ENCODE measurements around a stretch of chr3.

DNA sequence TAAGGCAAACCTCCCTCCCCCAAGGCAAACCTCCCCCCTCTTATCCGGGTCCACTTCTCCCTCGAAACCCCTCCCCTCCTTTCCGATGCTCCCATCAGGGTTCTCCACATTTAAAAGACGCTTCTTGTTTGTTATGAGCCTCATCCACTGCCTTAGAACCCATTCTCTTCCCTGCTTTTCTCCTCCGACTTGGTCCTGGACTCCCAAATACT lies 688 bp downstream of the EAF1 start:
- CAGE, long polyA plus RNA: no peak
- RRBS: no CpG with 5 or more reads among the region's 5 CpGs

DNA sequence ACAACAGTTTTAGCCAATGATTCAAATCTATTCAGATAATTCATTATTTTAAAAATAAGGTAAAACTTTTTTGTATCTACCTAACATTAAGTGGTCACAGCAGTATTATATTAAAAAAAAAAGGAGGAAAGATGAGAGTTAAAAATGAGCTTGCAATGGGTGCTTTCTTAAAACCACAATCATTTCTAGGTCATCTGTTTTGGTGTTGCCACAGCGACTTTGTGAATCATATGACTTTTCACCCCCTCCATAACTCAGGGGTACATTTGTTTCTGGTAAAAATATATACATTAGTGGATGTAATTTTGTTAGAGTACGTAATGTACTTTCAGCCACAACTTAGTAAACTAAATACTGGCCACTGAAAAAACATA lies 3.6 kb downstream of the ANKRD28 start:
- CAGE, long polyA plus RNA: no peak
- RRBS: no CpG with 5 or more reads among the region's 2 CpGs

- CAGE, long polyA plus RNA: no peak
- RRBS: no CpG with 5 or more reads among the region's 3 CpGs
Measured at GRCh38 chr3:15795677-15796280, 2.0 kb downstream of the ANKRD28 start.

DNA sequence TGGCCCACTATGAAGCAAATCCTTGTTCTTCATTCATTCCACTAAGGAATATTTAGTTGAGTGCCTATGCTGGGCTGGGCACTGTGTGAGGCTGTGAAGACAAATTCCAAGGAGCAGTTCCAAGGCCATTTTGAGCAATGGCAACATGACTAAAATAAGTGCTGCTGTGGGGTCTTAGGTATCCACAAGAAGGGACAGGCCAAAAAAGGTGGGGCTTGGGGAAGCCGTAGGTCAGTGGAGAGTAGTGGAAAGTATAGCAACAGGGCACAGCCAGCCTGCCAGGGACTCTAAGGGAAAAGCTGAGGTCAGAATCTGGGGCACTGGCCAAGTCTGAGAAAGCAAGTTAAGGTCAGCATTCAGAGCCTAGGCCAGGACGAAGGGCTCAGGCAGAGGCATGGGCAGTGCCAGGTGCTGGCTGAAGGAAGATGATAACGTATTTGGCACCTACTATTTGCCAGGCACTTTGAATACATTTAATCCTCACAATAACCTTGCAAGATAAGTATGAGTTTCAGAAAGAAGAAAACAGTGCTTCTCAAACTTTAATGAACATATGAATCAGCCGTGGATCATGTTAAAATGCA lies 106.0 kb upstream of the ANKRD28 start:
- CAGE, long polyA plus RNA: no peak
- RRBS: no CpG with 5 or more reads among the region's 4 CpGs

DNA sequence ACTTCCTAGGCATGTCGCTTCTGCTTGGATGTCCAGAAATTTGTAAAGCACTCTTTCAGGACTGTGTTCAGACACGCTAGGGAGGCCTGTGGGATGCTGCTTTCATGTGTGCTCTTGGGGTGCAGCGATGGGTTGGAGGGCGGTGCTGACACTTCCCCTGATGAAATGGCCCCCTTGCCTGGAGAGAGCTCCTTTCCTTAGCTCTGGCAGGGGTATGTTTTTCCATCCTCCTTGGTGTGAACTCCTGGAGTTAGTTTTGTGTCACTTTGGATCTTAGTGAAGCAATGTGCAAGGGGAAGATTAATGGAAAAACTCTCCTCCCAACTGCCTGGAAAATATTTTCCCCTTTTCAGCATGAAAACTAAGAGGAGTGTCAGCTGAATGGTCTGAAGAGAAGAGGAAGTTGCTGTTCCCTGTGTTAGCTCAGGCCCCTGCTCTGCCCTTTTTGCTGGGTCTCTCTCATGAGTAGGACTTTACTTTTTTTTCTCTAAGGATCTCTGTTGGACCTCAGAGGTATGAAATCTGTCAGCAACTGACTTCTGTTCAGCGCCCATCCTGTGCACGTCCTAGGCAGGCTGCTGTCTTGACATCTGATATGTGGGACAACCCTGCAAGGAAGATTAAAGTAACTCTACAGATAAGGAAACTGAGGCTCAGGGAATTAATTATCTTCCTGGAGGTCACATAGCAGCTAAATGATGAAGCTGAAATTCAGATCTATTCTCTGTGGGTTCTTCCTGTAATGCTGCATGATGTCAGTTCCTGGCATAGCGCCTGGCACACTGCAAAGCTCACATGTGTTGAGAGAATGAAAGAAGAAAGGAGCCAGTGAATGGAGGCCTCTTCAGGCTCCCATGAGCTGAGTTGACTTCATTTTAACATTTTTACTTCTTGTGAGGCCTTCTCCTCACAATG lies 109.8 kb upstream of the GALNT15 start:
- CAGE, long polyA plus RNA: no peak
- RRBS: no CpG with 5 or more reads among the region's 7 CpGs

DNA sequence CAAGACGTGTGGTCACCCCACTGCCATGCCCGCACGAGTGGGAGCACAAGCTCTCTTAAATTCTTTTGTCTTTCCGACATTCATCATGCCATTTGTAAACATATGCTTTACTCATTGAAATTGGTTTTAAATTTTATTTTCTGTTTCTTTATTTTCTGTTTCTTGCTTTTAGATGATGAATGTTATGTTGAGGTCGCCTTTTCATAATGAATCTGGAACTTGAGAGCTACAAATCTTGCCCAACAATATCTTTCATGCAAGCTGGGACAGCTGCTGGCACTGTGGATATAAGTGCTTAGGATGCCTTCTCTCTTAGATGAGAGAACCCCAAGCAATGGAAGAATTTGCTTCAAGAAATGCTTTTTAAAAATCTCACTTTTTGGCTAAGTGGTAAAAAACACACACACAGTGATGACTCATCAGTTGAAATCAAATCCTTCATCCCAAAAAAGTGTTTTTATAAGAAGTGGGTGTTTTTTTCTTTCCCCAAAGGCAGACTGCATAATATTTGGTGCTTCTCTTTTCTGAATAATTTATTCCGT lies 38.5 kb upstream of the GALNT15 start:
- CAGE, long polyA plus RNA: no peak
- RRBS: no CpG with 5 or more reads among the region's 6 CpGs

GRCh38 chr3:16227609-16228084 lies 37.1 kb downstream of the DPH3 start:
- CAGE, long polyA plus RNA: no peak
- RRBS: no CpG with 5 or more reads among the region's 1 CpG

- CAGE, long polyA plus RNA: no peak
- RRBS: no CpG with 5 or more reads among the region's 2 CpGs
Measured at GRCh38 chr3:16228793-16229075, 36.0 kb downstream of the DPH3 start.

DNA sequence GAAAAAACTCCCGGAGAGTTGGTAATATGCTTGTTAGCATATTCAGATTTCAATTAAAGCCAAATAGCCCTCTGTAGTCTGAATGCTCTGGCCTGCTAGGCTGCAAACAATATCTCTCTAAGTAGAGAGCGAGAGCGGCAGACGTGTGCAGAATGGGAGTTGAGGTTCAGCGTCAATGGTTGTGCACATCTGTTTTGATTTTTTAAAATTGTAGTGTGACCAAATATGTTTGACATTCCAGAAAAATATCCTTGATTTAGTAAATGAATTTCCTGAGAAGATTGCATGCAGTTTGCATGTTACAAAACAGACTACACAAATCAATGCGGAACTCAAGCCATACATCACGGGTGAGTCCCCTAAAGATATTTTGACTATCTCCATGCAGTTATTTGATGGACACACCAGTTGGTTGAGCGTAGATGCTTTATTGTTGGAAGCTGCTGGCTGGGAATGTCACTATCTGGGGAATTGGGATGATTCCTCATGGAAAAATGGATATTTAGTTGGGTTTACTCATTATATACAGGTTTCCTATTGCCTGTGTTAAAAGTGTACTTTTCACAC lies 37.5 kb downstream of the OXNAD1 start:
- CAGE, long polyA plus RNA: no peak
- RRBS: no CpG with 5 or more reads among the region's 8 CpGs

- CAGE, long polyA plus RNA: no peak
- RRBS: no CpG with 5 or more reads among the region's 9 CpGs
Measured at GRCh38 chr3:16322101-16322718, 57.2 kb downstream of the OXNAD1 start.

DNA sequence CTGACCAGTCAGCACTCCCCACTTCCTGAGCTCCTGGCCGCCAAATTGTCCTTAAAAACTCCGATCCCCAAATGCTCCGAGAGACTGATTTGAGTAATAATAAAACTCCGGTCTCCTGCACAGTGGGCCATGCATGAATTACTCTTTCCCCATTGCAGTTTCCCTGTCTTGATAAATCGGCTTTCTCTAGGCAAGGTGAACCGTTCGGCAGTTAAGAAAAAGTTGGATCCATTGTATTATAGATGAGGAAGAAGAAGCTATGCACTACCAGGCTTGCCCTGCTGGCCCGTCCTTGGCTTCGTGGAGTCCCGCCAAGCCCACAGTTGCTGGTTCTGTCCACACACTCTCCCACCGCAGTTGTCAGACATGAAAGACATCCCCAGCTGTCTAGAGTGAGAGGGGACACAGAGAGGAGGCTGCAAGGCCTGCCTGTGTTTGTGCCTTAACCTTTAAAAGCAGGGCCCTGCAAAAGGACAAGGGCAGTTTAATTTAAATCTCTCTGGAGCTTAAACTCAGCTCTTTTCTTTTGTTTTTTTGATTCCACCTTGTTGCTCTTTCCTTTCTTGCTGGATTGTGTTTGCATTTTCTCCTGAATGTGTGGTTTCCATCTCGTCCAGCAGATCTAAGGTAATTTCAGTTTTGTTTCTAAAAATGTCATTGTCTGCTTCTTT lies 47.2 kb upstream of the PLCL2 start:
- CAGE, long polyA plus RNA: no peak
- RRBS: no CpG with 5 or more reads among the region's 12 CpGs

DNA sequence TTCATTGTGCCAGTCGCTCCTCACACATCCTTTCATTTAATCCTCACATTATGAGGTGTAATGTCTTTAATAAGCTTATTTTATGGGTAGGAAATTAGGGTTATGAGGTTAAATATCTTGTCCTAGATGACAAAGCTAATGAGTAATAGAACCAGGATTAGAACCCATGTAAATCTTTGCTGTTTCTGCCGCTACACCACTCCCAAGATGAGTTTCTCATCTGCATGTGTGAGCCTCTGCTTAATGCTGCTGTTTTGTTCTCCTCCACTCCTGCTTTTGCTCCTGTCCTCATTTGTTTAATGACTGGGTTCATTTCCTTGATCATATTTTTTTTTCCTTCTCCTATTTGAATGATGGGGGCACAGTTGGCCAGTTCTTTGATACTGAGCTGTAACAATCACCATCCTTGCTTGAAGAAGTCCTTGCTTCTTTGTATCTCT lies 155.9 kb downstream of the PLCL2 start:
- CAGE, long polyA plus RNA: no peak
- RRBS: no CpG with 5 or more reads among the region's 2 CpGs

GRCh38 chr3:17239275-17239474 lies 354.4 kb downstream of the PLCL2 start:
- CAGE, long polyA plus RNA: no peak

GRCh38 chr3:17303134-17303483 lies 418.4 kb downstream of the PLCL2 start:
- CAGE, long polyA plus RNA: no peak
- RRBS: no CpG with 5 or more reads among the region's 1 CpG

- CAGE, long polyA plus RNA: no peak
- RRBS: no CpG with 5 or more reads among the region's 3 CpGs
Measured at GRCh38 chr3:17330103-17330715, 412.2 kb downstream of the TBC1D5 start.

GRCh38 chr3:17434758-17435501 lies 307.5 kb downstream of the TBC1D5 start:
- CAGE, long polyA plus RNA: no peak
- RRBS: no CpG with 5 or more reads among the region's 4 CpGs

GRCh38 chr3:17571466-17572193 lies 170.8 kb downstream of the TBC1D5 start:
- CAGE, long polyA plus RNA: no peak
- RRBS: no CpG with 5 or more reads among the region's 2 CpGs

DNA sequence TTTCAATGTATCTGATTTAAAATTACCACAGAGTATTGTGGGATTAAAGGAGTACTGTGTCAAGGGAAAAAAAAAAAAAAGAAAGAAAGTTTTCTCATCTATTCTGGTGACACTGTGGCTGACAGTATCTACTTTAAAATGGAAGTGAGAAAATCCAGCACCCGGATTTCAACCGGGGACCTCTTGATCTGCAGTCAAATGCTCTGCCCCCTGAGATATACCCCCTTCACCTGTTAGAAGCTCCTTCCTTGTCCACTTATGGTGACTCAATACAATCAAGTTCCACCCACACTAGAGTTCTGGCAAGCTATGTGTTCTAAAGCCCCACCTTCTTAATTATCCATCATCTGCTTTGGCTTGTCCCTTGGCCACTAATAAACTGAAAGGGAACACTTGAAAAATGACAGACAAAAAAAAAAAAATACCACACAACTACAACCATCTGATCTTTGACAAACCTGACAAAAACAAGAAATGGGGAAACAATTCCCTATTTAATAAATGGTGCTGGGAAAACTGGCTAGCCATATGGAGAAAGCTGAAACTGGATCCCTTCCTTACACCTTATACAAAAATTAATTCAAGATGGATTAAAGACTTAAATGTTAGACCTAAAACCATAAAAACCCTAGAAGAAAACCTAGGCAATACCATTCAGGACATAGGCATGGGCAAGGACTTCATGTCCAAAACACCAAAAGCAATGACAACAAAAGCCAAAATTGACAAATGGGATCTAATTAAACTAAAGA lies 42.5 kb downstream of the TBC1D5 start:
- CAGE, long polyA plus RNA: no peak
- RRBS: no CpG with 5 or more reads among the region's 2 CpGs

DNA sequence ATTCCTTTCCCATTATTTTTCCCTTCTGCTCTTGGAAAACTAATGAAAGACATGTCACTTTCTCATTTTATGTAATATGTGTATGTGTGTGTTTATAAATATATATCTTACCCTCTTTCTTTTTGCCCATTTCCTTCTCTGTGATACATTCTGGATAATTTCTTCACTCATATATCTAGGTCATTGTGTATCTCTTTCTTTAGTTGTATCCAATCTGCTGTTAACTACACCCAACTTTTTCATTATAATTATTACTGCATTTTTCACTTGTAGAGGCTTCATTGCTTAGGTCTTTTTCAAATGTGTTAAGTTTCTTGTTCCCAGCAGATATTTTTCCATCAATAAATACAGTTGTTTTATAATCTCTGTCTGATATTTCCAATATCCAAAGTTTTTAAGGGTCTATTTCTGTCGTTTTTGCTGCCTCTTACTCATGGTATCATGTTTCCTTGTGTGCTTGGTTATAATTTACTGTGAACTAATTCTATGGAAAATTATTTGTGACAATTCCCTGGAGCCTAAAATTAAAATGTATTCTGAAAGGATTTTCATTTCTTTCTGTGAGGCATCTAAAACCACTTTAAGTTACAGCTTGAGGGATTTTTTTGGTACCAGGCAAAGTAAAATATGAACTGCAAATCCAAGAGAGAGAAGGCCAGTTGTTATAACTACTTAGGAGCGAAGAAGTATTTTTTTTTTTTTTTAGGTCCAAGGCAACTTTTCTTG lies 17.6 kb downstream of the TBC1D5 start:
- CAGE, long polyA plus RNA: no peak
- RRBS: no CpG with 5 or more reads among the region's 2 CpGs

DNA sequence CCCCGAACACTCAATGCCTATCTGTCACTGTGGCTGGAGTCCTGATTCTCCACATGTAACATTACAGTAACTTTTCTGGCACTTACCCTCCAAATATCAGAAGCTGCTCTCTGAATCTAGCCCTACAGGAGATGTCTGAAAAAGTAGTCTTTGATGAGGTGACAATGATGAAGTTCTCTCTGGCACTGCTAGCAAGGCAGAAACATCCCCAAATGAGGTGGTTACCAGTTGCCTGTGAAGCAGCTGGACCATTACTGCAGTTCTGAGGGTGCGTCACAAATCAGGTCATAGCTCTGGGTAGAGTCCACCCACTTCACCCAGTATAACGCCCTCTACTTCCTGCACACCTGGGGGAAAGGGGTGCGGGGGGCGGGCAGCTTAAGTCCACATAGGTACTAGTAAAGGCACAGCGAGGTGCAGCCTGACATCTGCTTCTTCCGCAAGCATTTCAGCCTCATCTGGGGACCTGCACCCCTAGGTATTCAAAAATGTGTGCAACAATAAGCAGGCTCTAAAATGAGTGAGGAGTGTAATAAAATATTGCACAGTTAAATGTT lies 13.4 kb upstream of the SATB1 start:
- CAGE, long polyA plus RNA: no peak
- RRBS: no CpG with 5 or more reads among the region's 7 CpGs

Data from BJ (cell line).